Measurements from ENCODE around the genes EXOC3, BRD9 and NKD2.

GRCh38 chr5:253677-253978, 17.8 kb upstream of the PDCD6 start:
- RRBS: no CpG with 5 or more reads among the region's 3 CpGs

GRCh38 chr5:413368-413879, 29.6 kb upstream of the EXOC3 start:
- RRBS: no CpG with 5 or more reads among the region's 15 CpGs

DNA sequence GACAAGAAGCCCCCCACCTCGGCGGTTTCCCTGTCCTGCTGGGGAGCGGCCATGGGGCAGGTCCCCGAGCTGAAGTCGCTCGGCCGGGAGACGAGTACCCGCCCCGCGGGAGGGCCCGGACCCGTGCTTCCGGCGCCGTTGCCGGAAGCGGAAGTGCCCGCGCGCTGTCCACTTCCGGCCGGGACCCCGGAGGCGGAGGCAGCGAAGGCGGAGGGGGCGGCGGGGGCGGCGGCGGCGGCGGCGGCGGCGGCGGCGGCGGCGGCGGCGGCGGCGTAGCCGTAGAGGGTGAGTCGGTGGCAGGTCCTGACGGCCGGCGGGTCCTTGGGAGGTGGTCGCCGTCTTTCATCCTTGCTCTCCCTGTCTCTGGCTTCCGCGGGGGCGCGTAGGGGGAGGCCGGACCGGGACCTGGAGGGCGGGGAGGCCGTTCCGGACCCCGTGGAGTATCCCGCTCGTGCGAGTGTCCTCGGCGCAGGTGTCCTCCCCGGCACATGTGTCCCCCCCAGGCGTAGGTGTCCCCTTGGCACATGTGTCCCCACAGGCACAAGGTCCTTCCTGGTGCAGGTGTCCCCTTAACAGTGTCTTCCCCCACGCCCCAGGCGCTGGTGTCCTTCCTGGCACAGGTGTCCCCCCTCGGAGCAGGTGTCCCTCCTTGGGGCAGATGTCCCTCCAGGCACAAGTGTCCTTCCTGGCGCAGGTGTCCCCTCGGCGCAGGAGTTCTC, at the start of gene EXOC3:
Gene EXOC3, plus strand, starts transcription at position 171 of the 719 bp plus-strand sequence.
- RRBS: under 1% methylated on average over 18 of the region's 75 CpGs

DNA sequence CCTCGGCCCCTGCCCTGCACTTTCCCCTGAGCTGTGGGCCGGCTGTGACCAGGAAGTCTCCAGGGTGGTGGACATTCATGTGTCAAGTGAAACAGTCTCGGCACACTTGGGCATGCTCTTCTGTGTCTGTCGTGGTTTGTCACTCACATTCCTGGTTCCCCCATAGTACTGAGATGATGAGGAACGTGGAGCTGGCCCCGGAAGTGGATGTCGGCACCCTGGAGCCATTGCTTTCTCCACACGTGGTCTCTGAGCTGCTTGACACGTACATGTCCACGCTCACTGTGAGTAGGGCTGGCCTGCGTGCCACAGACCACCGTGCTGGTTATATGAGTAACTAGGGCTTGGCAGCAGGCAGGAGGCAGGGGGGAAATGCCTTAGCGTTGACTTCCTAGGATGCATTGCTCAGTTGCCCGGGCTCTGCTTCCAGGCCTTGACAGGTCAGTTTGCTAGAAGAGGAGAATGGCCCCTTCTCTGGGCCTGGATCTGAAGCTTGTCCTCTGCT, 13.8 kb downstream of the EXOC3 start:
- RRBS: no CpG with 5 or more reads among the region's 14 CpGs

DNA sequence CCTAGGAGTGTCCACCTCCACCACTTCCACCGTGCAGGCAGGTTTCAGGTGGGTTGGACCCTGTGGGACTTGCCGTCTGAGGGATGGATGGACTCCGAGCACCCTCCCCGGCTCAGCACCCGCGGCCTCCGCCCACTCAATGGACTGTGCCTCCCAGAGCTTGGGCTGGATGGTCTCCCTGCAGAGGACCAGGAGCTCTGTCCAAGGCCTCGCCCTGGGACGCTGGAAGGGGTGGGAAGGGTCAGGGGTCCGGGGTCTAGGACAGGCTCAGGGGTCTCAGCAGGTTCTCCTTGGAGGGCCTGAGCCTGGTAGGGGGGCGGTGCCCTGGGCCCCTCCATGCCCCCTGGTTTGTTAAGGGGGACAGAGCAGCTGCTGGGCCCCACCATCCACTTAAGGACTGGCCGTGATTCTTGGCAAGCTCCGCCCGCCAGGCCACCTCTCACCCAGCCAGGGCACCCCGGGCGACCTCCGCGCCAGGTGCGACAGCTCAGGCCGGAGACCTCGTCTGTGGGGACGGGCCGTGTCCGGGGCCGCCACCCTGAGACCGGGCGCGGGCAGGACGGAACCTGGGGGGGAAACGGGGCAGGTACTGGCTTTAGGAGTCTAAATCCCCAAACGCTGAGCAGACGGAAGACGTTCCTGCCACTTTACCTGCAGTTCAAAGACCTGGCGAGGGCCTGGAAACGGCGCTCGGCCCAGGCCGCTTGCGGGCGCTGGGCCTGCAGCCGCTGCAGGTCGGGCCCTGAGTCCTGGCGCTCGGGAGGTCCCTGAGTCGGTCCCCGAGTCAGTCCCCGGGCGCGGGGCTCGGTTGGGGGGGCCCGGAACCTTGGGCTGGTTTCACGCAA, 29.3 kb downstream of the EXOC3 start:
- RRBS: 6% methylated on average over 8 of the region's 52 CpGs

DNA sequence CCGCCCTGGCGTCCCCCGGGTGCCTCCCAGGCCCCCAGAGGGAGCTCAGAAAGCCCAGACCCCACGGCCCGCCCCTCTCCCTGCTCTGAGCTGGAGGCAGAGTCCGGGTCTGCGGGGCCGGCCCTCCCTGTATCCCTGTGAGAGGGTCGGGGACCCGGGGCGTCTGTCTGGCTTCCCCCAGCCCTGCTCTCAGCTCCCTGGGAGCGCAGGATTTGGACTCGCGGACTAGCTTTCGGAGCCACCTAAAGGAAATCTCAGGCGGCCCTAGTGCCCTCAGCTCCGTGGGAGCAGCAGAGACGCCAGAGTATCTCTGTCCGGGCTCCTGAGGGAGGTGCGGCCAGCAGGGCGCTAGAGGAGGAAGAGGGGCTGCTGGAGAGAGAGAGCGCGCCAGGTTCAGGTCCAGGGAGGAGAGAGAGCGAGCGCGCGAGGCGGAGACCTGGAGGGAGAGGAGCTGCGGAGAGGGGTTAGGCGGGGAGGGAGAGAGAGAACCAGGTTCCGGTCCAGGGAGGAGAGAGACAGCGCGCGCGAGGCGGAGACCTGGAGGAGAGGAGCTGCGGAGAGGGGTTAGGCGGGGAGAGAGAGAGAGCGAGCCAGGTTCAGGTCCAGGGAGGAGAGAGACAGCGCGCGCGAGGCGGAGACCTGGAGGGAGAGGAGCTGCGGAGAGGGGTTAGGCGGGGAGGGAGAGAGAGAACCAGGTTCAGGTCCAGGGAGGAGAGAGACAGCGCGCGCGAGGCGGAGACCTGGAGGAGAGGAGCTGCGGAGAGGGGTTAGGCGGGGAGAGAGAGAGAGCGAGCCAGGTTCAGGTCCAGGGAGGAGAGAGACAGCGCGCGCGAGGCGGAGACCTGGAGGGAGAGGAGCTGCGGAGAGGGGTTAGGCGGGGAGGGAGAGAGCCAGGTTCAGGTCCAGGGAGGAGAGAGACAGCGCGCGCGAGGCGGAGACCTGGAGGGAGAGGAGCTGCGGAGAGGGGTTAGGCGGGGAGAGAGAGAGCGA, 31.0 kb downstream of the EXOC3 start:
- RRBS: under 1% methylated on average over 4 of the region's 69 CpGs

DNA sequence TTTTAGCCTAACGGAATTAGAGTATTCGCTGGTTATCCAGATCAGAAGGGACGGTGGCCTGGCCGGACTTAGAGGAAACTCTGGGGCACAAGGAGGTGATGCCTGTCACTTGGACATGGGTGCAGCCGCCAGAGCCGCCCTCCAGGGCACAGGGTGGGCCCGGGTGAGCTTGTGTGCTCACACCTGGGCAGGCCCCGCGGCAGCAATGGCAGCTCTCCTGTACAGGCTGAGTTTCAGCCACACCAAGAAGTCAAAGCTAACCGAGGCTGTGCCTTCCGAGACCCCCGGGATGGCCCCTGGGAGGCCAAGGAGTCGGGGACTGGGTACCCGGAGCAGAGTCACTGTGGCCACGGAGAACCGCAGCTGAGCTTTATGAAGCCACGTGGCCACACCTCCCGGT, 37.4 kb downstream of the EXOC3 start:
- RRBS: 80% methylated on average over 8 of the region's 18 CpGs

- RRBS: no CpG with 5 or more reads among the region's 14 CpGs
These were observed 34.4 kb downstream of the CEP72 start for GRCh38 chr5:646508-647070.

DNA sequence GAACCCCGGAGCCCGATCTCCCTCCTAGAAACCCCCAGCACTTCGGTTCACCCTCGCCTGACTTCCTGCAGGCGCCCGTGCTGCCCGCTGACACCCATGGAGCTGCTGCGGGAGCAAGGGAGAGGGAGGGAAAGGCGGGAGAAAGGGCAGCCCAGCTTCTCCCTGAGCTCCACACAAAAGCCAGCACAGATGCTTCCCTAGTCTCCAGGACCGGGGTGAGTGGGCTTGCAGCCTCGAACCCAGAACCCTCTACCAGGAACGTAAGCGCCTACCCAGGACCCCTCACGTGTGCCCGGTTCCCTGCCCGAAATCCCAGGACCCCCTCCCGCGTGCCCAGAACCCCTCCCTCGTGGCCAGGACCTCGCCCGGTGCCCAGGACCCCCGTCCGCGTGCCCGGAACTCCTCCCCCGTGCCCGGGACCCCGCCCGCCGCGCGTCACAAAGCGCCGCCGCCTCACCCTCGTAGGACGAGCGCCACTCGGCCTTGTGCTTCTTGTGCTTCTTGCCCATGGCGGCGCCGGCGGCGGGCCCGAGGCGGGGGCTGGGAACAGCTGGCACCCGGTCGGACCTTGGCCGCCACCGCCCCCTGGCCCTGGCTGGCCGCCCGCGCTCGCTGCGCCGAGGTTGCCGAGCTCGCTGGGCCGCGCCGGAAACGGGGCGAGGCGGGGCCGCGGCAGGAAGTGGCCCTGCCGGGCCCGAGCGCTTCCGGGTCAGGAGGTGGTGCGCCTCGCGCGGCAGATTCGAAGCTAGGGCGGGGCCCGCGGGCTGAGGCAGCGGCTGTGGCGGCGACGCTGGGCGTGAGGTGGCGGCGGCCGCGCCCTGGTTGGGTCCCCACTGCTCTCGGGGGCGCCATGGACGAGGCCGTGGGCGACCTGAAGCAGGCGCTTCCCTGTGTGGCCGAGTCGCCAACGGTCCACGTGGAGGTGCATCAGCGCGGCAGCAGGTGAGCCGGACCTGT, at the start of gene BRD9:
Gene BRD9, minus strand, starts transcription at position 653 of the 957 bp plus-strand sequence.
- RRBS: 1% methylated on average over 33 of the region's 100 CpGs

DNA sequence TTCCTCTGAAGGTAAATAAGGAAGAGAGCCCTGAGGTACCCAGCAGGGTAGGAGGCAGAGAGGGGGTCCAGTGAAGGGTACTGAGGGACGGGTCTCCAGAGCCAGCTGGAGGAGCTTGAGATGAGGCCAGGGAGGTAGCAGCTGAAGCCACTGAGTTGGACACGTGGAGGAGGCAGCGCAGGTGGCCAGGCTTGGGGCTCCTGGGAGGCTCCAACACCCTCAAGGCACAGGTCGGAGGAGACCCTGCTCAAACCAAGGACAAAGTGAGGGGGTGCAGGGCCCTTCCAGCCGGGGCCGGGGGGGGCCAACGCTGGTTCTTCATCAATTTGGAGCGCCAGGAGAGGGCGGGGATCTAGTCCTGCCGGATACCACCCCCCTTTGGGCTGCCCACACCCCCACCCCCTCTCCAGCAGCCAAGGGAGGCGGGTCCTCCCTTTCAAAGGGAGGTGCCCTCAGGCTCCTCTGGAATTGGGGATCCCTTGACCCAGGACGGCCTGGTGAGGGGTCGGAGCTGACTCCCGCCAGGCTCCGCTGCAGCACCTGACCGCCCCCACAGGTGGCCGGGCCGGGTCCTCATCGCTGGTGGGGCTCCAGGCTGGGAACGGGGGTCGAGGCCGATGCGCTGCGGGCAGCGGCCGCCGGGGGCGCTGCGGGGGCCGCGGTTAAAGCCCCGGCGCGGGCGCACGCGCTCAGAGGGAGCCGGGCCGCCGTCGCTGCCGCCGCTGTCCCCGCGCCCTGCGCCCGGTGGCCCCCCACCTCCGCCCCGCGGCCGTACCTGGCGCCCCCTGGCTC, at the start of gene NKD2:
Gene NKD2, plus strand, starts transcription at position 692 of the 792 bp plus-strand sequence.
- RRBS: 2% methylated on average over 29 of the region's 52 CpGs

- RRBS: 79% methylated on average over 7 of the region's 32 CpGs
These were observed 49.5 kb downstream of the NKD2 start for GRCh38 chr5:1057938-1058600.

GRCh38 chr5:1103417-1104371, 8.2 kb downstream of the SLC12A7 start:
- RRBS: no CpG with 5 or more reads among the region's 37 CpGs

GRCh38 chr5:1110532-1110692, 1.5 kb downstream of the SLC12A7 start:
- RRBS: no CpG with 5 or more reads among the region's 6 CpGs

- RRBS: no CpG with 5 or more reads among the region's 7 CpGs
These were observed 14.3 kb downstream of the SLC6A18 start for GRCh38 chr5:1239584-1239813.

DNA sequence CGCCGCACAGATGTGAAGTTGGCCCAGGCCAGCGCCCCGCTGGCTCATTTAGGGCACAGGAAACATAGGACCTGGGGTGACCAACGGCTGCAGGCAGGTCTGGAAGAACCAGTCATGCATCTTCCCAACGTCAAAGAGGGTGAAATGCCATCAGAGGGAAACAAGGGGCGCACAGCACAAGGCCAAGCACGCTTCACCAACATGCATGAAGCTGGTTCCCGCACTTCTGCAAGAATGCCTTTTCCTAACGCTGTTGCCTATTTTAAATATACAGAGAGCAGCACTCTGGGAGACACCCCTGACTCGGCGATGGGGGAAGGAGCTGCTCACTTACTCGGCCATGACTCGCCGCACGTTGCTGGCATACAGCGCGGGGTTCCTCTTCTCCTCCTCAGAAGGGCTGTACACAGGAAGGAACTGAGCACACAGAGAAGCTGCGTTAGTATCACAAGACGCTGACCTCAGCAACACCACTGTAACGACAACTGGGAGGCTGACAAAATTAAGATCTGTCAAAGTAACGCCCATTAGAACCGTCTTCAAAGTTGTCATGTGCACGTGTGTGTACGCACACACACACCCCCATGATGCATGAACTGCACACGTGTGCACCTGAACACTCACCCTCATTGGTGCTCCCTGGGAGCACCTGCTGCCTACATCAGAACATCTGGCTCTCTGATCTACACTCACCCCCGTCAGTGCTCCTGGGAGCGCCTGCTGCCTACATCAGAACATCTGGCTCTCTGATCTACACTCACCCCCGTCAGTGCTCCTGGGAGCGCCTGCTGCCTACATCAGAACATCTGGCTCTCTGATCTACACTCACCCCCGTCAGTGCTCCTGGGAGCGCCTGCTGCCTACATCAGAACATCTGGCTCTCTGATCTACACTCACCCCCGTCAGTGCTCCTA, 32.1 kb upstream of the SLC6A3 start:
- RRBS: no CpG with 5 or more reads among the region's 33 CpGs

DNA sequence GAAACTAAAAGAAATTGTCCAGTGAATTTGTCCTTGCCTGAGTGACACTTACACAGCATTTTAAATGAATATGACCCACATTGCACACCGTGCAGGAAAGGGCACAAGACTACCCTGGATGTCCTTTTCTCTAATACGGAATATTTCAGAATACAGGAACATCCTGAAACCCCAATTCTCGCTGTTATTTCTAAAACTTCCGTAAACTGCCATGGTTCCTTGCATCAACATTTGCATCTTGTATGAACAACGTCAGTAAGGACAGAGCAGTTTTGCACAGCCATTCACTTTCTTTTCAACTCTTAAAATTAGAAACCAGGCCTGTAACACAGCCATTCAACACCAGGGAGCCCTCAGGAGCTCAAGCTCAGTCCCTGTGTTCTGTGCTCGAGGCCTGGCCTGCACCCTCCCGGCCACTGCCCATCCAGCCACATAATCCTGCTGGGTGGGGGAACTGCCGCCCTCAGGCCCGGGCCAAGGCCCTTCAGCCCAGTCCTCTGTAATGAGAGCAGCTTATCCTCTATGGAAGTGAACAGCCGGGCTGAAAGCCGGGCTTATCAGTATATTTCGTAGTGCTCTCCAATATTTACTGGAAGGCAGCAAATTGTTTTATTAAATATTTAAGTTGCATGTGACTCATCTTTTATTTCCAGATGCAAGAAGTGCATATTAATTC, 33.0 kb upstream of the SLC6A3 start:
- RRBS: 87% methylated on average over 4 of the region's 12 CpGs

DNA sequence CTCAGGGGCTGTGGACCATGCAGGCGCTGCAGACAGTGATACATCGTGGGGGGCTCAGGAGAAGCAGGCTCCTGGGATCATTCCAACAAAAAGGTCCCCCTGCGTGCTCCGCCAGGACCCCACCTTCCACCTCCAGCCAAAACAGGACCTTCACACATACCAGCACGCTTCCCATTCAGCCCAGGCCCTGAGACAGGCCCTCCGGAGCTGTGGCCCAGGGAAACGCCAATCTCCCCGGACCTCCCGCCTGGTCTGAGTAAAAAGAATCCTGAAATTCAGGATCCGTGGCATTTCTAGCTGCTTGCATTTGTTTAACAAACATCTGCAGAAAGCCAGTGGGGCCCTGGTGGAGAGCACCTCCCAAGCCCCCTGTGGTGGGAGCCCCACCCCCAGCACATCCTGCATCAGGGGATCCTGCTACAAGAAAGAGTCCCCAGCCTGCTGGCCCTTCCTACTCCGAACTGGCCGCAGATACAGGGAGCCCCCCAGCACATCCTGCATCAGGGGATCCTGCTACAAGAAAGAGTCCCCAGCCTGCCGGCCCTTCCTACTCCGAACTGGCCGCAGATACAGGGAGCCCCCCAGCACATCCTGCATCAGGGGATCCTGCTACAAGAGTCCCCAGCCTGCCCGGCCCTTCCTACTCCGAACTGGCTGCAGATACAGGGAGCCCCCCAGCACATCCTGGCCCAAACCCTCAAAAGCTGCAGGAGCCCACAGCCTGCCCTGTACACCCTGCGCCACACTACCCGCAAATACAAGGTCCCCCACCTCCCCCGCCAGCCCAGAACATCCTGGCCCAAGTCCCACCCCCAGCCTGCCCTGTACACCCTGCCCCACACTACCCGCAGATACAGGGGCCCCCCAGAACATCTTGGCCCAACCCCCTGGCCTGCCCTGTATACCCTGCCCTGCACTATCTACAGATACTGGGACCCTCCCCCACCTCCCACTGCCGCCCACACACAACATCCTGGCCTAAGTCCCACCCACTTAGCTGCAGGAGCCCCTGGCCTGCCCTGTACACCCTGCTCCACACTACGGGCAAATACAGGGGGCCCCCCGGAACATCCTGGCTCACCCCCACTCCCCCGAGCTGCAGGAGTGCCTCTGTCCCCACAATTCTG, 8.7 kb downstream of the LPCAT1 start:
- RRBS: no CpG with 5 or more reads among the region's 25 CpGs

GRCh38 chr5:1522728-1523432, 880 bp downstream of the LPCAT1 start:
- RRBS: under 1% methylated on average over 29 of the region's 54 CpGs

DNA sequence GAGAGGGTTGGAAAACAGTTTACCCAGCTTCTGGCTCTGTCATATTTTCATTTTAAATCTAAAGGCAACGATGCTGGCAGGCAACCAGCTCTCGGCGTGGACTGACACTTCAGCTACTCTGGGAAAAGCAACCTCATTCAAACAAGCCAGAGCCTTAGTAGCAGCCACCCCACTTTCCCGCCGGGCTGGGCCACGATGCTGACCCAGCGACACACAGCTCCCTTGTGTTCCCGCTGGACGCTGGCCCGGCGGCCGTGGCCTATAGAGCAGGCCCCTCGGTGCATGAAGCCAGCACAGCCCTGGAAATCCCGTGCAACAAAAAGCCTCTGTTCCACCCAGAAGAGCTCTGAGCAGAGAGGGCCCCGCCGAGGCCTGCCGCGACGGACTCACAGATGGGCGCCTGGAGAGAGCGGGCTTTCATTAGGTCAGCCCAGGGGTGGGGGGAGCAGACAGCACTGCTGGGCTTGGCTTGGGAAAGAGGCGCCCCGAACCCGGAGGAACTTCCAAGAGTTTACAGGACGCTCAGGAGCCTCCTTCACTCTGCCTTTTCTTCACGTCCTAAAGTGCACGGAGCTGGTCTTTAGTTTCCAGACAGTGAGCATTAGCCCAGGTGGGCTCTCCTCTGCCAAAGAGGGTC, 29.1 kb upstream of the LPCAT1 start:
- RRBS: 14% methylated on average over 6 of the region's 27 CpGs

- RRBS: no CpG with 5 or more reads among the region's 21 CpGs
These were observed 100.5 kb upstream of the LPCAT1 start for GRCh38 chr5:1624039-1624906.